Urinary bladder (tissue), 3 donors: ENCODE measurements around the genes SPTBN2, C11orf80 and CLCF1.

- PRO-cap = no peak
- RAMPAGE, long total RNA = no peak
These were observed at the start of gene SPTBN2 for GRCh38 chr11:66728715-66729402. Gene SPTBN2, minus strand, starts transcription at chr11:66729216.

DNA sequence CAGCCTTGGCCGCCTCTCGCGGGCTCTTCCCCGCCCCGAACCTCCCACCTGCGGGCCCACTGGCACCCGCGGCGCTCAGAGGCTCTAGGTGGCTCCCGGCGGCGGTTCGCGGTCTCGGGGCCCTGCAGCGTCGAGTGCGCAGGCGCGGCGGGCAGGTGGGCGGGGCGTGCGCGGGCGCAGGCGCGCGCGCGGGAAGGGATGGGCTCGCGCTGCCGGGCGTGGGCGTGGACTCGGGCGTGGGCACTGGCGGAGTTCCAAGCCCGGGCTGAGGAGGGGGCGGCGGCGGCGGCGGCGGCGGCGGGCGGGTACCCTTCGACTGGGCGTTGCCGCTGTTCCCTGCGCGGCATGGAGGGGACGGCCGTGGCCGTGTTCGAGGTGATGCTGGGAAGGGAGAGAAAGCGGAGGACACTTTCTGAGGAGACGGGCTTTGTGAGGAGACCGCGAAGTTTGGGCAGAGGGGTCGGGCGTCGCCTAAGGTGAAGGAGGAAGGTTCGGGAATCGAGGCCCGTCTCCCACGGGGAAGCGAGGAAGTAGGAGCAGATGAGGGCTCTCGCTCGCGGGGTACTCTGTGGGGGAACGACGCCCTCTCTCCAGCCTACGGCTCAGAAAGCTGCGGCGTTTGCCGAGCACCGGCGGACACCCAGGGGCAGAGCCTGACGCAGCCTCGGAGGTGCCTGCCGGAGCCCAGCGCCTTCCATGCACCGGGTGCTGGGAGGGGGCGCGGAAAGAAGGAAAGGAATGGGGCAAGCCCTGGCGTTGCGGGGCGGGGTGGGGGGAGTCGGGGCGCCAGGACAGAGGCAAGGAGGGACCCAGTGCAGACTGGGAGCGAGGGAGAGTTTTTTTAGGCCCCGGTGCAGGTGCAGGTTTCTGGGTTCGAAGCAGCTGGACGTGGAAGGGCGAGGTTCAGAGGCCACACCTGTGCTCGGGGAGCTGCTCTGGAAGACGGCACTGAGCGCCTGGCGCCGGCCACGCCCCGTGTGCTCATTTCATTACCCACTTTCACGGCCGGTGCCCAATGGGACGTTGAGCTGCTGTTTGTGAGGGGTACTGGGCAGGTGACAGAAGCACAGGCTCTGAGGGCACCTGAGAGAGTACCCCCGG lies at the start of gene C11orf80:
Gene C11orf80 (plus strand): TSS at position 225 of the 1,101 bp plus-strand sequence.
- PRO-cap = bidirectional peak, plus-strand start at position 257 of the sequence, minus-strand start at position 136 of the sequence
- RAMPAGE, long total RNA = no peak

- PRO-cap = no peak
- RAMPAGE, long total RNA = no peak
These were observed 9.4 kb downstream of the LRFN4 start for GRCh38 chr11:66866060-66866822.

- PRO-cap = no peak
- RAMPAGE, long total RNA = no peak
These were observed 20.7 kb downstream of the LRFN4 start for GRCh38 chr11:66877562-66877989.

DNA sequence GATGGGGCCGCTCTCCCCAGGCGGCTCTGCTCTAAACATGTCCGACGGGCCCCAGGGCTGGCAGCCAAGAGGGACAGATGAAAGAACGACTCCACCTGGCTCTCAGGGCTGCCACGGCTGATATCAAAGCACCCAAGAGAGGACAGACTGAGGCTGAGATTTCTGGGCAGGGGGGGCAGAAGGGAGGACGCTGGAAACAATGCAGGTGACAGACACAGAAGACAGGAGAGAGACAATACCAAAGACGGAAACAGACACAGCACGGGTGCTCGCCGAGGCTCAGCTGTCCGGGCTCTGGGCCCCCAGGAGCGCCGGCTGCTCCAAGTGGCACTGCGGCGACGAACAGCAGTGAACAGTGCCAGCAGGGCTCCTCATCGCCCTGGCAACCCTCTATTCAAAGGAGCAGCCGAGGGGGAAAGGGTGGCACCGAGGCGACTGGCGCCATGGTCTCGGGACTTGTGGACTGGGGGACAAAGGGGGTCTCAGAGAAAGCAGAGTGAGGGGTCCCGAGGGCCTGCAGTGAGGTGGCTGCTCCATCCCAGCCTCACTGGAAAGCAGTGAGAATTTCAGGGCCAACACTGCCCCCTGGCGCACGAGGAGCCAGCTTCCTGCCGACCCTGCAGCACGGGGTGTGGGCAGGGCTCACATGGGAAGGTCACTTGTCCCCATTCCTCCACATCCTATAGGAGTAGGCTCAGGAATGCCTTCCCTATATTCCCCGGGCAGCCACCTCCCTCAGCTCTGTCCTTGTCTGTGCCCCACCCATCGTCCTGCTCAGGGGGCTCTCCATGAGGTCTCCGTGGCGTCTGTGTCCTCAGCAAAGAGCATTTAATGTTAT lies 26.1 kb downstream of the LRFN4 start:
- PRO-cap = no peak
- RAMPAGE, long total RNA = no peak

DNA sequence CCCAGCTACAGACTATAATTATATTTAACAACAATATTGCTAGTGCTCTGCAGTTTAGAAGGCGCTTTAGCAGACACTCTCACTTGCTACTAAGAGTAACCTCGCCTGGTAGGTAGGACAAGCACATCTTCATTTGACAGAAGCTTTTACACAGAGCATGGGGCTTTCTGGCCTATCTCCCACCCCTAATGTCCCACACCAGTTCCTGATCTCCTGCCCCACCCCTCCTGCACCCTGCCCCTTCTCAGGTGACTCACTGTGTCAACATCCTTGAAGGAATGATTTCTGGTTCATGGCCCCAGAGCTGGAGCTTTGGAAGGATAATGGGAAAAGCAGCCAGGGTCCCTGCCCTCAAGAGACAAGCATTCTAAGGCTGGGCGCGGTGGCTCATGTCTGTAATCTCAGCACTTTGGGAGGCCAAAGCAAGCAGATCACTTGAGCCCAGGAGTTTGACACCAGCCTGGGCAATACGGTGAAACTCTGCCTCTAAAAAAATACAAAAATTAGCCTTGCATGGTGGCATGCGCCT lies 47.2 kb downstream of the LRFN4 start:
- PRO-cap = no peak
- RAMPAGE, long total RNA = no peak

DNA sequence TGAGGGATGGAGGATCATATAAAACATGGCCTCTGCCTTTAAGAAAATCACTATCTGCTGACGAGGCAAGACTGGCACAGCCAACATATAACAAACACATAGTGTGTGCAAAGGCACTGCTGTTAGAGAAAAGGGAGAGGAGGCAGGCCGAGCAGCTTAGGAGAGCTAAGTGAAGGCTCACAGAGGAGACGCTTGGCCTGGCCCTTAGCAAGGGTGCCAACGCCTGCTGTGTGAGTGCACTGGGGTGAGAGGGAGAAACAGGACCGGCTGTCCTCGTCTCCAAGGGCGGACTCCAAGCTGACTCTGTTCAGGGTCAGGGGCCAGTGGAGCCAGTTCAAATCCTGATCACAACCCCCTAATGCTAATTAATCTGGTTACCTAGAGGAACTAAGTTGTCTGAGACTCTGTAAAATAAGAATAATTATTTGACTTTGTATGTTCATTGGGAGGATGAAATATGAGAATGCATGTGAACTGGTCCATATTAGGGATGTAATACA lies 48.3 kb downstream of the LRFN4 start:
- PRO-cap = no peak
- RAMPAGE, long total RNA = no peak

GRCh38 chr11:66989347-66989932 lies 14.3 kb downstream of the C11orf86 start:
- PRO-cap = no peak
- RAMPAGE, long total RNA = no peak

- PRO-cap = no peak
- RAMPAGE, long total RNA = no peak
These were observed 706 bp upstream of the SYT12 start for GRCh38 chr11:67022306-67022549.

GRCh38 chr11:67060103-67061045 lies 3.7 kb downstream of the RHOD start:
- PRO-cap = no peak
- RAMPAGE, long total RNA = no peak

DNA sequence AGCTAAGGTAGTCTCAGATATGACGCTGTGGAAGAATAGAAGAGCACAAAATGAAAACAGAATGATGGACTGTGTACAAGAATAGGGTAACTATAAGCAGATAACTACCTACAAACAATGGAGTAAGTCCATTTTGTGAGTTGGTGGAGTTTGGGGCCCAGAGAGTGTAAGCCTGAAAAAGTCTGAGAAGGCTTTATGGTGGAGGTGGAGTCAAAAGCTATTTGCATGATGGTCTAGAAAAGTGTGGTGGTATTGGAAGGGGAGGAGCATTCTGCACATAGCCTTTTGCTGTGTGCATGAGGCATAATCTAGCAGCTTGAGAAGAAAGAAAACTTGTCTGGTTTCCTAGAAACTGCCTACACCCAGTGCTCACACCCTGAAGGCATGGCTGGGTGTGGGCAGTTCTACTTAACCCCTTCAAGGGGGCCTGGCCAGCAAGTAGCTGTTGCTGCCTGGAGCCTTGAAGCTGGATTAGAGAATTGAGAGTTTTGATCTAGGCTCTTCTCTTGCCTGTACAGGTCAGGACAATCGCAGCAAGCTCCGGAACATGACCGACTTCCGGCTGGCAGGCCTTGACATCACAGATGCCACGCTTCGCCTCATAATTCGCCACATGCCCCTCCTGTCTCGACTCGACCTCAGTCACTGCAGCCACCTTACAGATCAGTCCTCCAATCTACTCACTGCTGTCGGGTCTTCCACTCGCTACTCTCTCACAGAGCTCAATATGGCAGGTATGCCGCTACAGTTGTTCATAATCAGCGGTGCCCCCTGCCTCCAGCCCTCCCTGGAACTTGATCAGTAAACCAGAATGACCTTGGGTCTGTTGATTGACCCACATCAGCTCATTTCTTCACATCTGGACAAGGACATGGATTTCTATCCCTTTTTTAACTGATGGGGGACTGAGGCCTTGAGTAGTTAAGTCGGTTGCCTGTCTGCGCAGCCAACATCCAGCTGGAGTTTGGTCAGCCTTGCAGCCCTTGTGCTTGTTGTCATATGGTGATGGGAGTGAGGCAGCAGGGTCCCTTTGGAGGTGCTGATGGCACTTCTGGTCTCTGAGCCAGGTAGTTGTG lies 12.2 kb upstream of the GRK2 start:
- PRO-cap = no peak
- RAMPAGE, long total RNA = no peak

DNA sequence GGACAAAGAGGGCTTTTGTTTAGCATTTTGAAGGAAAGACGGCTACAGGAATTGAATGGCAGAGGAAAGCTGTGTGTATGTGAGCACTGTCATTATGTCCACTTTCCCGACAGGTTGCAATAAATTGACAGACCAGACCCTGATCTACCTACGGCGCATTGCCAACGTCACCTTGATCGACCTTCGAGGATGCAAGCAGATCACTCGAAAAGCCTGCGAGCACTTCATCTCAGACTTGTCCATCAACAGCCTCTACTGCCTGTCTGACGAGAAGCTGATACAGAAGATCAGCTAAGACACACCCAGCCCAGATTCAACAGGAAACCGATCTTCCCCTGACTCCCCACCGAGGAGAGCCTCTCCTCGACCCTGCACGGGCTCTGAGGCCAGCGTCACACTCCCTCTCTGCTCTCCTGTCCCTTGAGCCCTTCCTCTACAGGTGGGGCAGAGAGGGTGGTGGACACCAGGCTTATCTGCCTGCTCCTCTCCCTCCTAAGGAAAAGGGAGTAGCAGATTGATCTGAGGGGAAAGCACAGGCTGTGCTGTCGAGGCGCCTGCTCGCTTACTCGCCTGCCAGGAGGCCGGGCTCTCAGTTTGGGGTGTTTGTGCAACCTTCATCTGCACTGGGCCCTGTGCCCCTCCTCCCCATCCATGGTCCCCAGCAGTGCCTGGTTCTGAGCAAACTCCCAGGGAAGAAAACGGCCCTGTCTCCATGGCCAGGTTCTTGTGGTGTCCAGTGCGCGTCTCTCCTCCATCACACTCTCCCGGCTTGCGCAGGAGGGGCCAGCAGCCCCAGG lies 11.3 kb upstream of the GRK2 start:
- PRO-cap = no peak
- RAMPAGE, long total RNA = no peak

DNA sequence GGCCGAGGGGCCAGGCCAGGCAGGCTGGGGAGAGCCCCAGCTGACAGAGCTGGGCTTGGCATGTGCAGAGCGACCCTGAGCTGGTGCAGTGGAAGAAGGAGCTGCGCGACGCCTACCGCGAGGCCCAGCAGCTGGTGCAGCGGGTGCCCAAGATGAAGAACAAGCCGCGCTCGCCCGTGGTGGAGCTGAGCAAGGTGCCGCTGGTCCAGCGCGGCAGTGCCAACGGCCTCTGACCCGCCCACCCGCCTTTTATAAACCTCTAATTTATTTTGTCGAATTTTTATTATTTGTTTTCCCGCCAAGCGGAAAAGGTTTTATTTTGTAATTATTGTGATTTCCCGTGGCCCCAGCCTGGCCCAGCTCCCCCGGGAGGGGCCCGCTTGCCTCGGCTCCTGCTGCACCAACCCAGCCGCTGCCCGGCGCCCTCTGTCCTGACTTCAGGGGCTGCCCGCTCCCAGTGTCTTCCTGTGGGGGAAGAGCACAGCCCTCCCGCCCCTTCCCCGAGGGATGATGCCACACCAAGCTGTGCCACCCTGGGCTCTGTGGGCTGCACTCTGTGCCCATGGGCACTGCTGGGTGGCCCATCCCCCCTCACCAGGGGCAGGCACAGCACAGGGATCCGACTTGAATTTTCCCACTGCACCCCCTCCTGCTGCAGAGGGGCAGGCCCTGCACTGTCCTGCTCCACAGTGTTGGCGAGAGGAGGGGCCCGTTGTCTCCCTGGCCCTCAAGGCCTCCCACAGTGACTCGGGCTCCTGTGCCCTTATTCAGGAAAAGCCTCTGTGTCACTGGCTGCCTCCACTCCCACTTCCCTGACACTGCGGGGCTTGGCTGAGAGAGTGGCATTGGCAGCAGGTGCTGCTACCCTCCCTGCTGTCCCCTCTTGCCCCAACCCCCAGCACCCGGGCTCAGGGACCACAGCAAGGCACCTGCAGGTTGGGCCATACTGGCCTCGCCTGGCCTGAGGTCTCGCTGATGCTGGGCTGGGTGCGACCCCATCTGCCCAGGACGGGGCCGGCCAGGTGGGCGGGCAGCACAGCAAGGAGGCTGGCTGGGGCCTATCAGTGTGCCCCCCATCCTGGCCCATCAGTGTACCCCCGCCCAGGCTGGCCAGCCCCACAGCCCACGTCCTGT lies 3.5 kb upstream of the ANKRD13D start:
- PRO-cap = no peak
- RAMPAGE, long total RNA = no peak

GRCh38 chr11:67287382-67288097 lies 1.6 kb upstream of the ANKRD13D start:
- PRO-cap = no peak
- RAMPAGE, long total RNA = no peak

- PRO-cap = no peak
- RAMPAGE, long total RNA = no peak
These were observed 4.3 kb downstream of the POLD4 start for GRCh38 chr11:67349014-67349434.

DNA sequence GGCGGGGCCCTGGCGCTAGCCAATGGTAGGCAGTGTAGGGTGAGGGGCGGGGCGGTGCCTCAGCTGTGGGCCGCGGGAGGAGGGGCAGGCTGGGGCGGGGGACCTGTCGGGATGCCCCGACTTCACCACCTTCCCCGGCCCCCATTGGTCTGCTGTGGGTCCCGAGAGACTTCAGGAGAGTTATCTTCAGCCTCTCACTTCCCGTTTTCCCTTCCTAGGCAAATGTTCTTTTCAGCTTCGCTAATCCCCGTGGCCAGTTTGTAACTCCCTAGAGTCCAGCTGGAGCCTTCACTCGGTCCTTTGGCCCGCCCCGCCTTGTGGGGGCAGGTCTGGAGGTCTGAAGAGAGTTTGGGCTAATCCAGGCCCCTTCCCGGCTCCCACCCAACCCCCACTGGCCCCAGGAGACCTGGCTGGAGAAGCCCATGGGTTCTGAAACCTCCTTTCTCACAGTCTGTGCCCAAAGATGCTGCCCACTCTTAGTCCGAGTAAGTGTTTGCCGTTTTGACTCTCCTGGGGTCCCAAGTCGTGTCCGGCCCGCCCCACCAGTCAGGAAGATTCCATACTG lies 375 bp upstream of the POLD4 start:
- PRO-cap = bidirectional peak, plus-strand start at position 87 of the sequence, minus-strand start outside the sequence
- RAMPAGE, long total RNA = no peak

DNA sequence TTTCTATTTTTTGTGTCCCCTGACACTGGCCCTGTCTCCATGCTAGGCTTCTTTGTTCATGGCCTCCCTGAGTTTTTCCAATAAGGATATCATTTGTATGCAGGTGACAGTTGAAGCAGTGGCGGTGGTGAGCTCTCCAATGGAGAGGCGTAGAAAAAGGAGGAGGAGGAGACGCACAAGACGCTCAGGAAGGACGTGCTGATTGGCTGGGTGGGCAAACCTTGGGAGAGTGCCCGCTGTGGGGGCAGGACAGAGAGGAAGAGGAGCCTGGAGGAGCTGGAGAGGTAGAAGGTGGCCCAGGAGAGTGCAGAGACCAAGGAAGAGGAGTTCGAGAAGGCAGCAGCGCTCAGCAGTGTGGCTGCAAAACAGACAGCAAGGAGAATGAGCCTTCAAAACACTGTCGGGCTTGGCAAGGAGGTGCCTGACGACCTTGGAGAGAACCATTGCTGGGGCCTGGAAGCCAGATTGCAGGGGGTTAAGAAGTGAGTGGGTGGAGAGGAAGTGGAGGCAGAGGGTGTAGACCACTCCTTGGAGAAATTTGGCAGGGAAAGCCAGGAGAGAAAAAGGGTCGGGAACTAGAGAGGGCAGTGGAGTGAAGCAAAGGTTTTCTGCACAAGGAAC lies 7.6 kb downstream of the CLCF1 start:
- PRO-cap = unidirectional peak, plus-strand start at position 247 of the sequence
- RAMPAGE, long total RNA = no peak

GRCh38 chr11:67367372-67367674 lies 6.1 kb downstream of the CLCF1 start:
- PRO-cap = no peak
- RAMPAGE, long total RNA = no peak

DNA sequence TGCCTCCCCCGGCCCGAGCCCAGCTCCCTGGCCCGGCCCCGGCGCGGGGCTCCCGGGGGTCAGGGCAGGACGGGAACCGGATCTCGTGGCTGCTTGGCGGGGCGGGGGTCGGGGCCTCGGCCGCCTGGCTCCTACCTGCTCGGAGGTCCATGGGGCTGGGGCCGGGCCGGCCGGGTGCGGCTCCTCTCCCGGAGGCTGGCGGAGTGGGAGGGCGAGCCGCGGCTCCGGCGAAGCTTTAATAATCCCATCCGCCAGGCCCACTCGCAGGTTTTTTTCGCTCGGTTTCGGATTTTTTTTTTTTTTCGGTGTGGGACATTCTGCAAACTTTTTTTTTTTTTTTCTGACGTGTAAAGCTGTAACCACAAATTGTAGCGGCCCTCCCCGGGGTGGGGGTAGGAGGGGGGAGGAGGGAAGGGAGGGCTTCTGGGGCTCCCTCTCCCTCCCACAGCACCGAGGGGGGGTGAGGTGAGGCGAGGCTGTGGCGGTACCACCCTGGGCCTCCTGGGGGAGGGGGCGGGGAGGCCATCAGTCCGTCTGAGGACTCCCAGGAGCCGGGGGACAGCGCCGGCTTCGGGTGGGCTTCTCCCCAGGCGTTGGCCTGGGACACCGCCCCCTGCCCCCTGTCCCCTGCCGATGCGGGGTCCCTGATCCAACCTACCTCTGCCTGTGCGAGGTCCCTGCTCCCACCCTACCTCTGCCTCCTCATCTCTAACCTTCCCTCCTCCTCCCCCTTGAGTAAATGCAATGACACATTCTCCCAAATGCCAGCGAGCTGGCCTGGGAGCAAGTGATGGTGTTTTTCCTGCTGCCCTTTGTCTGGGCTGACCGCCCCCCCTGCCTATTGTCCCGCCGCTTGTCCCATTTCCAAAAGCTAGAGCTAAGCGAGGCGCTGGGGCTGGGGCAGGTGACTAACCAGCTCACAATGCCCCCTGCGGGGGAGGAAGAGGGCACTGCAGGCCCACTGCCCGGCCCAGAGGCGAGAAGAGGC lies at the start of gene CLCF1:
Gene CLCF1 (minus strand): TSS at position 210 of the 988 bp plus-strand sequence.
- PRO-cap = bidirectional peak, plus-strand start at position 537 of the sequence, minus-strand start at position 286 of the sequence; bidirectional peak, plus-strand start at position 922 of the sequence, minus-strand start at position 814 of the sequence
- RAMPAGE, long total RNA = no peak

- PRO-cap = no peak
- RAMPAGE, long total RNA = no peak
These were observed 4.8 kb upstream of the CARNS1 start for GRCh38 chr11:67410541-67411145.